Measurements from ENCODE around the genes SPSB1 and CLSTN1.

- PRO-cap = bidirectional peak, plus-strand start at chr1:9234805, minus-strand start at chr1:9234578
These were observed 346 bp upstream of the H6PD start for GRCh38 chr1:9234150-9234705.

DNA sequence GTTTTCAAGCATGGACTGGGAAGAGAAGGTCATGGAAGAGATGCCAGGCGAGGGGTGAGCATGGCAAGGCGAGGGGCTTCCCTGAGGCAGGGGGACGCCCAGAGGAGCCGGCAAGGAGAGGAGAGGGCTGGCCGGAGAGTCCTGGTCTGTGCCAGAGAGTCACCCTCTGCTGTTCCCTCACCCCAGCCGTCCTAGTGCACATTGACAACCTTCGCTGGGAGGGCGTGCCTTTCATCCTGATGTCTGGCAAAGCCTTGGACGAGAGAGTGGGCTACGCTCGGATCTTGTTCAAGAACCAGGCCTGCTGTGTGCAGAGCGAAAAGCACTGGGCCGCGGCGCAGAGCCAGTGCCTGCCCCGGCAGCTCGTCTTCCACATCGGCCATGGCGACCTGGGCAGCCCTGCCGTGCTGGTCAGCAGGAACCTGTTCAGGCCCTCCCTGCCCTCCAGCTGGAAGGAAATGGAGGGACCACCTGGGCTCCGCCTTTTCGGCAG, 28.8 kb downstream of the H6PD start:
- PRO-cap = no peak

- PRO-cap = no peak
These were observed 23.2 kb upstream of the SPSB1 start for GRCh38 chr1:9269315-9270115.

DNA sequence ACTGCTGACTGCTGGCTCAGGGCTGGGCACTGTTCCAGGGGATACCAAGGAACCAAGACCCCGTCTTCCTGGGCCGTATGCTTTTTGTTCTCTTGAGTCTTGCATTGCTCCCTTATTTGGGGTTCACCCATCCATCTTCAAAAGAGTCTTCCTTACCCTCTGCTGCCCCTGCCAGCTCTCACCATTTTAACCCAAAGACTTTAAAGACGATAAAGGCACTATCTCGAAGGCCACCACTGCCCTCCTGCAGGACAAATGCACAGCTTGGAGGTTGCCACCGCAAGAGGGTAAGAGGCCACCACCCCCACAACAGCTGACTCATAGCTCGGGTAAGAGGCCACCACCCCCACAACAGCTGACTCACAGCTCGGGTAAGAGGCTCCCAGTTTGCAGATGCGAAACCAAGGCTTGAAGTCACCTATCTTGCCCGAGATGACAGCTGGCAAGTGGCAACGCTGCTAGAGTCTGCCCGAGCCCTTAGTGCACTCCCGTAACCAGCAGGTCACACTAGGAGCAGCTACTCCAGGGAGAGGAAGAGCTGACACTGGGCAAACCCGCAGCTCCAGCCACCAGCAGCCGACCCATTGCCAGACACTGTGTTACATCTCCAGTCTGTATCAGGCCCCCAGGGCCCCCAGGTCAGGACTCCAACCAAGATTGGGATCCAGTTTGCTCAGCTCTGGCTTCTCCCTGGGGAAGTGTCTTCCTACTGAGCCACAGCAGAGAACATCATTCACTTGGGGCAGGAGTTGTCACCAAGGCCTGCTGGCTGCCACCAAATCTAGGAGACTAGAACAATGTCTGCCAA, 17.1 kb upstream of the SPSB1 start:
- PRO-cap = no peak

DNA sequence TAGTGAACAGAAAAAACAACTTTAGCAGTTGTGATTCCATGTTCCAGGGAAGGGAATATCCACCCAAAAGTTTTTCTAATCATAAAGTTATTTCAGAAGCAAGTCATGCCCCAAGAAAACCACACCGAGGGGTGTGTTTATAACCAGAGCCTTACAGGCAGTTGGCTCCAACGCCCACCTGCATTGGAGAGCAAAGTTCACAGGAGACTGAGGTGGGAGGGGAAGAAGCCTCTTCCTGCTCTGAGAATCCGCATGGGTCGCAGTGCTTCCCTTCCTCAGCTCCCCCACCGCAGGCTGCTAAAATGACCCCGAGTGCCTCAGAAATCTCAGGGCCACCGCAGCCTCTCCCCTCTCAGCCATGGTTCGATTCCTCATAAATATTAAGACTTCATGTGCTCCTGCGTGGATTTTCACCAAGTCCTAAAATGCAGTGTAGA, 13.5 kb upstream of the SPSB1 start:
- PRO-cap = no peak

GRCh38 chr1:9292480-9293138, at the start of gene SPSB1:
Gene SPSB1 (plus strand): TSS chr1:9292894.
- PRO-cap = bidirectional peak, plus-strand start at chr1:9292894, minus-strand start at chr1:9292764

GRCh38 chr1:9302183-9302622, 9.5 kb downstream of the SPSB1 start:
- PRO-cap = no peak

GRCh38 chr1:9305412-9306379, 13.0 kb downstream of the SPSB1 start:
- PRO-cap = no peak

DNA sequence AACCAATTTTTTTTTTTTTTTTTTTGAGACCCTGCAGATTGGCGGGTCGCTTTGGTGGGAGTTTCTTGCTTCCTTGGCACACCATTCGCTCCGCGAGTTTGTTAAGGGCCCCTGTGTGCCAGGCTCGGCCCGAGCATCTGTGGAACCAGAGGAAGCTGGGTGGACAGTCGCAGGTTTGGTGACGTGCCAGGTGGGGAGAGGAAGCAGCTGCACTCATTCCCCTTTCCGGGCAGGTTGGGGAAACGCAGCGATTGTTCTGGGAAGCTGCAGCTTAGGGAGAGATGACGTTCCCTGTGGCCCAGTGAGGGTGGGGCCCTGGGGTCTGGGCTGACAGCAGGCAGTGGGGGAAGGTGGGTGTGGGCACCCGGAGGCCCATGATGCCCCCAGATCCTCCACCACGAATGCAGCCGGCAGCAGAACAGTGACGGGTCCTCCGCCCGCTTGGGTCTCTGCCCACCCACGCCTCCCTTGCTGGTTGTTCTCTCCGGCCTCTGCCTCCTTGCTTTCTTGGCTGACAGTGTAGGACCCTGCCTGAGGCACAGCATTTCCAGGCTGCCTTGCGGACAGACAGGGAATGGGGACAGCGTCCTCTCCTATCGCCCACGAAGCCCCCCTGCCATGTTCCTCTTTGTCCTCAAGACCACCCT, 25.3 kb downstream of the SPSB1 start:
- PRO-cap = no peak

GRCh38 chr1:9319466-9320632, 27.2 kb downstream of the SPSB1 start:
- PRO-cap = no peak

DNA sequence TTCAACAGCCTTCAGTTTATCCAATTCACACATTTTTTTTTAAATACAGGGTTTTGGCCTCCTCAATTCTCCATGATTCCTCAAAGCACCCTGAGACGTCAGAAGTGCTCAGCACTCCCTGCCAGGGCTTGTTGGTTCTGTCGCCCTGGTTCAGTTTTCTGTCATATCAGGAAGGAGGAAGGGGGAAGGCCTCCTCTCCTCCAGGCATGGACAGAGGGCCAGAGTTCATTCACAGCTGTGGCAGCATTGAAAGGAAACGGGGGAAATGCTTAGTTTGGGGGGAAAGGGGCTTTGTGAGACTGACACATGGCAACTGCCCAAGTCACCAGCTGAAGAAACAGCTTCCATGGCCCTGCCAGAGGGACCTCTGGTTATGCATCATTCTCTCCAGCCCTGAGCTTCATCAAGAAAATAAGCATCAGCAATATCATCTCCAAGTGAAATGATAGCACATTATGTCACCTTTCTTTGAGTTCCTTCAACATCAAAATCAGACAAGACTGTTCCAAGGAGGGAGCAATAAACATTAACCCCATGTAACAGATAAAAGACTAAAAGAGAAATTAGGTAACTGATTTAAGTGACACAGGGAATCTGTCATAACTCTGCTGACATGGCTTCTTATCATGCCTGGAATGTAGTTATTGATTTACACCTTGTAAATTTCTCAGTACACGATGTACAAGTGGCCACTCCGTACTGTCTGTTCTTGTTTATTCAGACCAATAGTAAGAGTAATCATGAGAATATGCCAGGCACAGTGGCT, 103.3 kb upstream of the SLC25A33 start:
- PRO-cap = no peak

DNA sequence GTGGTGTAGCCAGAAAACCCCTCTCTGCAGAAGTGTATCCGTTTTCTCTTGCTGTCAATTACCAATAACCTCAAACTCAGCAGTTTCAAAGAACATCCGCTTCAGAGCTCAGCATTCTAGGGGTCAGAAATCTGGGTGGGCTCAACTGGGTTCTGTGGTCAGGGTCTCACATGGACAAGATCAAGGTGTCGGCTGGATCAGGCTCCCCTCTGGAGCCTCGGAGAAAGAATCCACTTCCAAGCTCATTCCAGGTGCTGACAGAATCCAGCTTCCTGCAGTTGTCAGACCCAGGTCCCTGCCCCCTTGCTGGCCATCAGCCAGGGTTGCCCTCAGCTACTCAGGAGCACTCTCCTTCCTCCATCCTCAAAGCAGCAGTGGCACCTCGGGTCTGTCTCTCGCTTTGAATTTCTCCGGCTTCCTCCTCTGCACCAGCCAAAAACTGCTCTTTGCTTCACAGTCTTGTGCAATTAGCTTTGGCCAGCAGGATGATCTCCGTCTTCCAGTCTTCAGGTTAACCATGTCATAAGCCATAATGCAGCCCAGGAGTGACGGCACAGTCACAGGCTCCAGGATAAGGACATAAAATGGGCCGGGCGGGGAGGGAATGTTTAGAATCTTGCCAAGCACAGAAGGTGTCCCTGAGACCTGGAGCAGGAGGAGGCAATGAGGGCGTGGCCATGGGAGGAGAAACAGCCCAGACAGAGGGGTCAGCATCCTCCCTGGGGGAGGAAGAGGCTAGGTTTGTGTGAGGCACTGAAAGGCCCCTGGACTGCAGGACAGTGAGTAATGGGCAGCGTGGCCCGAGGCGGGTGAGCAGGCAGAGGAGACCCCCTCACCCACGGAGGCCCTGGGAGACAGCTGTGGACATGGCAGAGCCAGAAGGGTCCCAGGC, 79.4 kb upstream of the SLC25A33 start:
- PRO-cap = no peak

DNA sequence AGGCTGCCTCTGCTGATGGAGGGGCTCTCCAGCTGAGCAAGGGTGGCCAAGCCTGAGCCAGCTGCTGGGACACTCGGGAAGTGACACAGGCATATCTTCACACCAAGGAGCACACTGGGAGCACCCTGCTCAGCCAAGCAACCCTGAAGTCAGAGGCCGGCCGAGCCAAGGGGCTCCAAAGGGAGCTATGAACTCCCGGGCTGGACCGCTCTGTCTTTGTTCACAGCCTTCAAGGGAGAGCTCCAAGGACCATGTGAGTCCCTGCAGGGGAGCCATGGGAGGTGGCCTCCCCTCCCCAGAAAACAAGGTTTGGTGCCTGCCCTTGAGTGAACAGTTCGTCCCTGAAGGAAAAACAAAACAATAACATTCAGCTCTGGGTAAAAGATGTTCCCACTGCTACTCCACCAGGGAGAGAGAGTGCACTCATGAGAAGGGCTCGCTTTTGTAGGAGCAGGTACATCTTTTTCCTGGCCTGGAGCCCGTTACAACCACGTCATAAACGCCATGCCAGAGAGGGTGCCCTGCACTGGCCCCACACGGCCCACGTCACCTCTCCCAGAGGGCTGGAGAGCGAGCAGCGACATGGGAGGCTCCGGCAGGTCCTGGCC, 56.3 kb upstream of the SLC25A33 start:
- PRO-cap = no peak

GRCh38 chr1:9615062-9615354, 26.3 kb downstream of the TMEM201 start:
- PRO-cap = no peak

DNA sequence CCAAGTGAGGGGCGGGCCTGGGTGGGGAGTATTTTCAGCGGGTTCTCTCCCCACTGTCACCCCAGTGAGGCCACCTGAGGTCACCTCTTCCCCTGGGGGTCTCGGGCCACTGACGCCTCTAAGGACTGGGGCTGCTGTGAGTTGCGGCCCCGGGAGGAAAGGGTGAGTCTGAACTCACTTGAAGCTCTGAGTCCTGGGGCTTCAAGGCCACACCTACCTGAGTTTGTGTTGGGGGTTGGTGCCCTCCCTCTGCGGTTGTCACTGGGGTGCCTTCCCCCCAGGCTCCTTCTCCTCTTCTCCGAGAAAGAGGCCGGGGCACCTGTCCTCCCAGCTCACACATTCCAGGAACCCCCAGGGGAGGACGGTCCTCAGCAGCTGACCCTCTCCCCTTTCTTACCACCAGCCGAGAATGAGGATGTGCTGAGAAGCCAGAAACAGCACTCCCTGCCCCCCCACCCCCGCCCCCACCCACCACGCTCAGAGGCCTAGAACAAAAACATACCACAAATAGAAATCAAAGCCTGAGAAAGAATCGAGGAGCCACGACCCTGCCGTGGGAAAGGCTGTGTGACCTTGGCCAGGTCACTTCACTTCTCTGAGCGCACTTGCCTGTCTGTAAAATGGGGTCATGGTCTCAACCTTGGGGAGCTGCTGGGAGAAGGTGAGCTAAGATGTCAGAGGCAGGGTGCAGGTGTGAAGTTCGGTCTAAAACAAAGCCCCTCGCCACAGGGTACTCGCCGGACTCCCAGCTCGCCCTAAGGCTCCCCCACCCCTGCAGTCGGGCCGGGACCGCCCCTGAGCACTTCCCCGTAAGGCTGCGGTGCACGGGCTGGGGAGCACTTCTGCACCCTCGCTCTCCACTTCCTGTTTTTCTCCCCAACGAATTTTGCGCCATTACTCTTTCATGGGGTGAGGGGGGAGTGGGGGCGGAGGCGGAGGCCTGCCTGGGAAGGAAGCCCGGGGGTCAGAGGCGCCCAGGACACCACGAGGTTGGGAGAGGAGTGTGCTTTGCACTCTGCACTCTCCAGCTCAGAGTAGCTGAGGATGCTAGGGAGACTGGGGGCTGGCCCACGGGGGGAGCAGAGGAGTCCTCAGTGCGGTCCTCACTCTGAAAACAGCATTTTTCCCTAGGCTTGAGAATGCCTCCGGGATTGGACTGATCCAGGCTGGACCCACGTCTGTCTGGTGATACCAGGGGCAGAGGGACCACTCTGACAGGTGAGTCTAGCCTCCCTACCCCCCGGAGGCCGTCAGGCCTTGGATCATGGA, 22.1 kb upstream of the PIK3CD start:
- PRO-cap = bidirectional peak, plus-strand start at position 254 of the sequence, minus-strand start at position 170 of the sequence; bidirectional peak, plus-strand start at position 301 of the sequence, minus-strand start at position 297 of the sequence; bidirectional peak, plus-strand start at position 812 of the sequence, minus-strand start at position 817 of the sequence; bidirectional peak, plus-strand start at position 967 of the sequence, minus-strand start at position 866 of the sequence

GRCh38 chr1:9787736-9788302, 35.9 kb downstream of the CLSTN1 start:
- PRO-cap = unidirectional peak, minus-strand start at chr1:9787860

GRCh38 chr1:9815051-9815686, 8.6 kb downstream of the CLSTN1 start:
- PRO-cap = no peak

- PRO-cap = bidirectional peak, plus-strand start at chr1:9824215, minus-strand start at chr1:9823938
These were observed at the start of gene CLSTN1 for GRCh38 chr1:9823796-9824452. Gene CLSTN1 (minus strand): TSS chr1:9823965.

GRCh38 chr1:9839480-9839836, 15.7 kb upstream of the CLSTN1 start:
- PRO-cap = no peak

DNA sequence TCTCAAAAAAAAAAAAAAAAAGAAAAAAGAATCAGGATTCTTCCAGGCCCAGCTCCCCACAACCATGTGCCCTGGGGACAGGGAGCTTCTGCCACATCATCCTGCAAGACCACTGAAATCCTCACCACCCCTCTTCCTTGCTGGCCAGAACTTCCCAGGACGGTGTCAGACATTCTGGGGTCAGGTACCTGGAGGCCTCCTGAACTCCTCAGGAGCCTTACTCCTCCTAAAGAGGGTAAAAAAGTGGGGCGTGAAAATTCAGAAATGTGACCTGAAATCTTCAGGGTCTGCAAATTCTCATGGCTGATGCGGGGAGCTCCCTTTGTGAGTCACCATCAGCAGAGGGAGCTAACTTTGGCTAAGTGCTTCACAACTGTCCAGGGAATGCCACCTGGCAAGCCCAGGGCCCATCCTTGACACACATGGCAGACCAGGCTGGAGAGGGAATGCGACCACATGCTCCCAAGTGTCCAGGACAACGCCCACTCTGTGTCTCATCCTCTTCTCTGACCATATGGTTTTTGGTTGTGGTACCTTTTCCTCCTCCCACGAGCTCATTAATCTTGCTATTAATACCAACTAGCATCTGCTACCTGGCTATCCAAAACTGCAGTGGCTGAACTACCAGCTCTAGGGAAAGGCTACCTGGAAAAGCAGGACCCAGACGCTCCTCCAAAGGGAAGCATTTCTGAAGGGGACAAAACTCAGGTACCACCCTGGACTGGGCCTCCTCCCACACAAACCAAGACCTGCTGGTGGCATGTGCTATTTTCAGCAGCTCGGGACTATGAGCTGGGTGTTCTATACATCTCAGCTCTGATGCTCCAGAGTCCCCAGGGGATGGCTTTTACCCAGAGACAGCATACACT, 37.1 kb upstream of the CLSTN1 start:
- PRO-cap = no peak